ENCODE measurements around a stretch of chr12.

DNA sequence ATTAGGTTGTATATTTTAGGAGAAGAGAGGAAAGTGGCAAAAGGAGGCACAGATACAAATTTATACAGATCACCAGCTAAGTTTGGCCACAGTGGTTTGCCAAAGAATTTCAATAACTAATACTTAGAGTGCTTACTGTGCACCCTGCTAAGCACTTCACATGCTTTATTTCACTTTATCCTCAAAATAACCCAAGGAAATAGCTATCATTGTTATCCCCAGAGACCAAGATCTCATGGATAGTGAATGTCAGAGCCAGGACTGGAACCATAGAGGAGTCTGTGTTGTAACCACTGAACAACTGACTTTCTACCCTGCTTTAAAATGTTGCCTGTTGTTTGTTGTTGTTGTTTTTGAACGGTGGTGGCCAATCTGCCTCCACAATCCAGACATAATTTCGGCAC, 1.3 kb upstream of the TCP11L2 start:
- PRO-cap, result no peak
CAGE:
- cytosol, long polyA plus RNA, result no peak
- long polyA plus RNA, result no peak
- nucleus, long polyA plus RNA, result no peak

- PRO-cap, result no peak
CAGE:
- cytosol, long polyA plus RNA, result no peak
- long polyA plus RNA, result no peak
- nucleus, long polyA plus RNA, result no peak
These were observed 2.2 kb downstream of the TCP11L2 start for GRCh38 chr12:106304636-106305187.

DNA sequence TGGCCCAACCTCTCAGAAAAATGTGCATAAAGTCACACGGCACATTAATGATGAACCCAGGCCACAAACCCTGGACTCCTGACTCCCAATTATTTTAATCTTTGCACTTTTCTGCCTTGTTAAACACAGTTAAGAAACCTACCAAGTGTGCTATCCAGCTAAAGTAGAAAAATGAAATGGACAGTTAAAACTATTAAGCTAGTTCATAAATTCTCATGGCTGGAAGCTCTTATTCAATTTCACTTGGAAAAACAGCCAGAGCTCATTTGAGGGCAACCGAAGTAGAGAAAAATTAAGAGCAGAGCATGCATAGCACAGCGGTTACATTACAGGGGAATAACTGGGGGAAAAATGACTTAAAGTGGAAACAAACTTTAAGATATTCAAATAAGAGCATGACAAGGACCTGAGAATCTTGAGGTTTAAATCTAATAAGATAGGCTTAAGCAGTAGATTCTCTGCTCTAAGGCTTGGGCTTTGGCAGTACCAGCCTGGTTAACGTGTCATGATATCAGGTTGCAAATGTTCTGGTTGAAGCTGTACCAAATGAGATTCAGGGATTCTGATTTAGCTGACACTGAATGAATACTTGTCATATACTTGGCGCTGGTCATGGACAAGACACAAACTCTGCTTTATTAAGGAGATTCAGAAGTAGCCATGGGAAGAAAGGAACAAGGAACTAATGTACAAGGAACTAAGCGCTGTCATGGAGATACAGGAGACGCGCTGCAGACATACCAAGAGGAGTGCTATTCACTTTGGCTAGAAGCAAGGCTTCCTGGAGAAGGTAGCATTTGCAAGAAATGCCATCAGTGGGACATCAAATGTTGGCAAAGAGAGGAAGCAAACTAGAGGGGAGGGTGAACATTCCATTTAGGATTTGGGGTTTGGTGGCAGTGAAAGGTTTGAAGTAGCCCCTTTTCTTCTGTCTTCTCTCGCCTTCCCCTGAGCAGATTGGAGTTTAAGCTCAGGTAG, 6.0 kb downstream of the TCP11L2 start:
- PRO-cap, result no peak
CAGE:
- cytosol, long polyA plus RNA, result no peak
- long polyA plus RNA, result no peak
- nucleus, long polyA plus RNA, result no peak

DNA sequence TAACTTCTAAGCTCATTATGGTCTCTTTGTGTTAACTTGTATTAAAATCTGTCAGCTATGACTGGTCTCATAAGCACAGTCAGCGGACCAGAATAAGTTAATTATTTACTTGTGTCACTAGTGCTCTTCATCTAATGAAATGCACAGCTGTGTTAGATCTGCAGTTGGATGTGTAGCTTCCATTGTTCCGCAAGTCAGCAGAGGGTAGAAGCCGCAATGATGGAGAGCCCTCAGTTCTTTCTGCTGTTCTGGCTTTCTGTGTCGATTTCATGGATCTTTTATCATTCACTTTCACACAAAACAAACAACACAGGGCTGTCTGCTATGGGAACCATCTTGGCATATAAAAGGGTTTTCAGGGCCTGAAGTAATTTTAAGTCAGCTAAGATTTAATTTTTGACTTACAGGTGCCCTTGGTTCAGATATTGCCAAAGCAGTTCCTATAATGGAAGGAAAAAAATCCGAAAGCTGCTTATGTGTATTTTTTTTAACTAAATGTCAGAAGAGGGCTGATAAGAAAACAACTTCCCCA, 89.2 kb upstream of the RFX4 start:
- PRO-cap, result no peak
CAGE:
- cytosol, long polyA plus RNA, result no peak
- long polyA plus RNA, result no peak
- nucleus, long polyA plus RNA, result no peak

- PRO-cap, result no peak
CAGE:
- cytosol, long polyA plus RNA, result no peak
- long polyA plus RNA, result no peak
- nucleus, long polyA plus RNA, result no peak
These were observed 4.4 kb downstream of the RFX4 start for GRCh38 chr12:106586910-106587920.

DNA sequence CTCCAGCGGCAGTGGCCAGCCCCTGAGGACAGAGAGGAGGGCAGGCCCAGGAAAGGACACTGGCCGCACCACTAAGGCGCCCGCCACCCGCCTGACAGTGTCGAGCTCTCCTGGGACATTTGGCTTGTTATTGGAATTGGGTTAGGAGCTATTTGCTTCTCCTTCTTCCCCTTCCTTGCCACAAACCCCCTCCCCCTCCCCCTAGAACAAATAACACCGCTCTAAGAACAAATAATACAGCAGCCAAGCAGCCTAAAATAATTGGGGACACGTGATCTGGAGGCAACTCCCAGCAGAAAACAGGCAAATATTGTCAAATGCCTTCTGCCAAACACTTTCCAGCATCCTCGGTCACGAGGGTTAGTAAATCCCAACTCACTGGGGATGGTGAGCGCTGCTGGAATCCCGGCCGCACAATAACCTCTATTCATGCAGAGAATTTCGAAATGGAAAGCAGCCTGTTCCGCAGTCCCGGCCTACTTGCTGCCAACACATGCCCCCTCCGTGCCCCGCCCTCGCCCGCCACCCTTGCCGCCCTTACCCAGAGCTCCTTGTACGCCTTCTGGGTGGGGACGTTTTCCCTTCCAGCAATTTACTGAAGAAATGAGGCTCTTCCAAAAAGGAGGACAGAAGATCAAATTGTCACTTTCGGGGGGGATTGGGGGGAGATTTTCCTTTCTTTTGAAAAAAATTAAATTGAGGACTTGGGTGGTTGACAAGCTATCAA, 62.2 kb downstream of the RFX4 start:
- PRO-cap, result bidirectional peak, plus-strand start at position 363 of the sequence, minus-strand start at position 121 of the sequence
CAGE:
- cytosol, long polyA plus RNA, result no peak
- long polyA plus RNA, result no peak
- nucleus, long polyA plus RNA, result no peak

- PRO-cap, result no peak
CAGE:
- cytosol, long polyA plus RNA, result no peak
- long polyA plus RNA, result no peak
- nucleus, long polyA plus RNA, result no peak
These were observed 1.2 kb downstream of the ABTB3 start for GRCh38 chr12:107319107-107320069.

DNA sequence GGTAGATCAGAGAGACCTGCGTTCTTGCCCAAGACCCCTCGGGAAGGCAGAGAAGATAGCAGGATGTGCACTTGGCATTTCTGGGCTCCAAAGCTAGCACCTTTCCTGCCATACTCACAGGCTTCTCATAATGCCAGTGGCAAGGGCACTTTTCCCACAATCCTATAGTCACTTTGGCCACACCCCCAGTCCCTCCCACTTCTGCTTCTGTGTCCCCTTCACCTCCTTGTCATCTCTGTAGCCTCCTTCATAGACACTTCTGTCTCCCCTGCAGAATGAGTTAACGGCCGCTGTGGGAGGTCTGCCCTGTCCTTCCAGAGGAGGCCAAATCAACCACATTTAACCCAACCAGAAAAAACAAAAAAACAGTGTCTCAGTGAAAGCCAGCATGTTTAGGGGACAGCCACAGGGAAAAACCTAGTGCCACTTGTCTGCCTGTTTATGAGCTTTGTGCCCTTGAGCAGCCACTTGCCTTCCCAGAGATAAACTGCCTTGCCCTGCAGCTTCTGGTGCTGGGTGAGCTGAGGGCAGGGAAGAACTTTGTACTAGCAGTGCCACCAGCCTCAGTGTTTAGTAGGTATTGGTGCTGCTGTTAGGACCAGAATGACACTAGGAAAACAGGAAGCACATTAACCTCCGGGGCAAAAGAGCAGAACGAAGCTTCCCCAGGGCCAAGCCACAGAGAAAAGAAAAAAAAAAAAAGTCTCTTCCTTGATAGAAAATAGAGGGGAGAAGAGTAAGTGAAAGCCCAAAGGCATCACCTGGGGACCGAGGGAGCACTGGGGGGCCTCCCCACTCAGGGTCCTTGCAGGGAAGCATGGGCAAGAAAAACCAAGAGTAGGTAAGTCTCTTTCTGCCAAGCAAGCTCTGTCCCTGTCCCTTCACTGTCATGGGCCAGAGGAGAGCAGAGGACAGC, 174.4 kb downstream of the ABTB3 start:
- PRO-cap, result no peak
CAGE:
- cytosol, long polyA plus RNA, result no peak
- long polyA plus RNA, result no peak
- nucleus, long polyA plus RNA, result no peak

GRCh38 chr12:107601836-107602260, 83.8 kb upstream of the PWP1 start:
- PRO-cap, result no peak
CAGE:
- cytosol, long polyA plus RNA, result no peak
- long polyA plus RNA, result no peak
- nucleus, long polyA plus RNA, result no peak

GRCh38 chr12:107654834-107655439, 30.7 kb upstream of the PWP1 start:
- PRO-cap, result no peak
CAGE:
- cytosol, long polyA plus RNA, result no peak
- long polyA plus RNA, result no peak
- nucleus, long polyA plus RNA, result no peak

DNA sequence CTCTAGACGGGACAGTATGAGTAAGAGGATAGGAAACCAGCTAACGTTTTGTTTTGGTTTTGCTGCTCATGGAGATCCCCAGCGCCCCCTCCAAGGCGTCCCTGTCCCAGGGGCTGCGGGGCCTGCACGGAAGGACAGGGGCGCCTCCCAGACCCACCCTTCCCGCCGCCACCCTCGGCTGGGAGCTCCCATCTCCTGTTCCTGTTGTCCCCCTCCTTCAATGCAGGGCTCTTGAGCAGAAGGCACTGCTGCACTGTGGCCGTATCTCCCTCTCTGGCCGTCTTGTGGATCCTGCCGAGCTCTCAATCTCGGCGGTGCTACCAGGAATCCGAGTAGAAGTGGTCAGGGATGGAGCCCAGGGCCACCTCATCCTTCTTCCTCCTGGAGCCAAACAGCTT, 68.8 kb downstream of the ASCL4 start:
- PRO-cap, result no peak
CAGE:
- cytosol, long polyA plus RNA, result no peak
- long polyA plus RNA, result no peak
- nucleus, long polyA plus RNA, result no peak

GRCh38 chr12:107843655-107844897, 69.6 kb downstream of the ASCL4 start:
- PRO-cap, result no peak
CAGE:
- cytosol, long polyA plus RNA, result no peak
- long polyA plus RNA, result no peak
- nucleus, long polyA plus RNA, result no peak

DNA sequence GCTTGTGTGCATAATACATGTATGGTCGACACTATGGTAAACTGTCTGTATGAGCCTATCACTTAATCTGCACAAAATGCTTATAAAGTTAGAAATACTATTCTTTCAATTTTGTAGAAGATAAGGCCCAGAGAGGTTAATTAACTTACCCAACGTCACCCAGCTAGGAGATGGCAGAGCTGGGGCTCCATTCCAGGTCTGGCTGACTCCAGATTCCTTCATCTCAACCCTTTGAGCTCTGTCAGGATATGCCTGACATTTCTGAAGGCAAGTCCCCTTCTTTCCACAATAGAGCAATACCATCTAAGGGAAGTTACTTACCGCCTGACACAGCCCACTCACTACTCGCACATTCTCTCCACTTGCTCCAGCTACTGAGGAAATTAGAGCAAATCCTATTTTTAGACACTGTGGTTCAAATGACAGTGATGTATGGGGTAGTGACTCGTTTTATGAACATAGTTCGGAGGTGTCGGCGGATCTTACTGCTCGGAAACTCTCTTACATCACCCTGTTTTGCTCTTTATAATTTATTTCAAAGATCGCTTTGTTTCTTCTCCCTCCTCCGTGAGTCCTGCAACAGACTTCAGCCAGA, 2.1 kb upstream of the WSCD2 start:
- PRO-cap, result no peak
CAGE:
- cytosol, long polyA plus RNA, result no peak
- long polyA plus RNA, result no peak
- nucleus, long polyA plus RNA, result no peak

- PRO-cap, result no peak
CAGE:
- cytosol, long polyA plus RNA, result no peak
- long polyA plus RNA, result no peak
- nucleus, long polyA plus RNA, result no peak
These were observed 30.9 kb downstream of the CMKLR1 start for GRCh38 chr12:108308192-108308705.

- PRO-cap, result no peak
CAGE:
- cytosol, long polyA plus RNA, result no peak
- long polyA plus RNA, result no peak
- nucleus, long polyA plus RNA, result no peak
These were observed 6.4 kb downstream of the CMKLR1 start for GRCh38 chr12:108332553-108333220.

DNA sequence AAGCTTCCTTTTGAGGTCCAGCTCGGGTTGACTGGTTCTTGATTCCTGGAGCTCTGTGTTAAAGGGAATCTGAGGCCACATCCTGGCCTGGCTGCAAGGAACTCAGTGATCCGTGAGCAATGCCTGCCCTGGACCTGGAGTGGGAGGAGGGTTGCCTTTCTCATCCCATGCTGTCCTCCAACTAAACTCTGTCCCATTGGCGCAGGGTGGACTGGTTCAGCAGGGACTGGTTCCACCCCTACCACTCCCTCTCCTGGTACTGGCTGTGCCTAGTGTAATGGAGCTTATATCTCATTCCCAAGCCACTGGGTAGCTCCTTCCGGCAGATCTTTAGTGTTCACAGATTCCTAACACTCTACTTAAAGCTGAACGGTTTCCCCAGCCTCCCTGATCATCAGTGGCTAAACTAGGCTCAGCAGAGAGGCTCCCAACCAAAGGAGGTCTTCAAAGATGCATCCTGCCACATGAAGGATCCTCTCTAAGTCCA, 3.9 kb upstream of the CMKLR1 start:
- PRO-cap, result no peak
CAGE:
- cytosol, long polyA plus RNA, result no peak
- long polyA plus RNA, result no peak
- nucleus, long polyA plus RNA, result no peak

- PRO-cap, result no peak
CAGE:
- cytosol, long polyA plus RNA, result no peak
- long polyA plus RNA, result no peak
- nucleus, long polyA plus RNA, result no peak
These were observed 7.7 kb downstream of the FICD start for GRCh38 chr12:108522721-108523250.

- PRO-cap, result bidirectional peak, plus-strand start at chr12:108561428, minus-strand start at chr12:108561165
CAGE:
- cytosol, long polyA plus RNA, result no peak
- long polyA plus RNA, result no peak
- nucleus, long polyA plus RNA, result no peak
These were observed 362 bp upstream of the SART3 start for GRCh38 chr12:108561360-108561709.

DNA sequence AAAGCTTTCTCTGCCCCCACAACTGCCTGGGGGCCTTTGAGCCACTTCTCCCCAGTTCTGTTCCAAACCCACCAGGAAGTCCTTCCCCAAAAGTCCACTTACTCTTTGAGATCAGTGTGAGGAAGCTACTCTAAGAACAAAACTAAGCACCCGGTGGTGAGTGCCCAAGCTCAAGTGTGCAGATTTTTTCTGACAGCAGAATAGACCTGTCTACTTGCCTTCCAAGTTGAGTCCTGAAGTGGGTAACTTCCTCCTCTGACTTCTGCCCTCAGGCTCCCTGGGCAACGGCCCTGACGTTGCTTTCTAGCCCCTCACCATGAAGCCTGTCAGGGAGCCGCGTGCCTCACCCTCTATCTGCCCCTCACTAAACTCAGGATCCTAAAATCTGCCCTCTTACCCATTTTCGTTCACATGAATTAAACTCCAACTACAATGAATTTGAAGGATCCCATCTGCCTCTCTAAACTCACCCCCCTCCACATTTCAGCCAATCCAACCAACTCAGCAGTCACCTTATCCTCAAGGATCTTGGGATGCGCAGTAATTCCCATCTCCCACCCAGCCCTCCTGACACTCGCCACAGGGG, 8.3 kb upstream of the SELPLG start:
- PRO-cap, result no peak
CAGE:
- cytosol, long polyA plus RNA, result no peak
- long polyA plus RNA, result no peak
- nucleus, long polyA plus RNA, result no peak

GRCh38 chr12:108691463-108692417, 39.6 kb downstream of the CORO1C start:
- PRO-cap, result bidirectional peak, plus-strand start at chr12:108691766, minus-strand start at chr12:108691630
CAGE:
- cytosol, long polyA plus RNA, result no peak
- long polyA plus RNA, result no peak
- nucleus, long polyA plus RNA, result no peak